ENCODE measurements around the genes SEPTIN4, PRR11, YPEL2 and TUBD1.

- PRO-cap = no peak
- RAMPAGE, long total RNA, 4 experiments = no peak in any of the 4 experiments
Observed at GRCh38 chr17:58249302-58250113, 11.1 kb downstream of the LPO start.

- PRO-cap = no peak
- RAMPAGE, long total RNA, 4 experiments = no peak in any of the 4 experiments
Observed at GRCh38 chr17:58488630-58489152, 483 bp upstream of the HSF5 start.

- PRO-cap = no peak
- RAMPAGE, long total RNA, 4 experiments = no peak in any of the 4 experiments
Observed at GRCh38 chr17:58544039-58544597, at the start of gene SEPTIN4. SEPTIN4 (minus strand) TSS chr17:58544328.

GRCh38 chr17:58611258-58611474 lies 67.0 kb upstream of the SEPTIN4 start:
- PRO-cap = no peak
- RAMPAGE, long total RNA, 4 experiments = no peak in any of the 4 experiments

DNA sequence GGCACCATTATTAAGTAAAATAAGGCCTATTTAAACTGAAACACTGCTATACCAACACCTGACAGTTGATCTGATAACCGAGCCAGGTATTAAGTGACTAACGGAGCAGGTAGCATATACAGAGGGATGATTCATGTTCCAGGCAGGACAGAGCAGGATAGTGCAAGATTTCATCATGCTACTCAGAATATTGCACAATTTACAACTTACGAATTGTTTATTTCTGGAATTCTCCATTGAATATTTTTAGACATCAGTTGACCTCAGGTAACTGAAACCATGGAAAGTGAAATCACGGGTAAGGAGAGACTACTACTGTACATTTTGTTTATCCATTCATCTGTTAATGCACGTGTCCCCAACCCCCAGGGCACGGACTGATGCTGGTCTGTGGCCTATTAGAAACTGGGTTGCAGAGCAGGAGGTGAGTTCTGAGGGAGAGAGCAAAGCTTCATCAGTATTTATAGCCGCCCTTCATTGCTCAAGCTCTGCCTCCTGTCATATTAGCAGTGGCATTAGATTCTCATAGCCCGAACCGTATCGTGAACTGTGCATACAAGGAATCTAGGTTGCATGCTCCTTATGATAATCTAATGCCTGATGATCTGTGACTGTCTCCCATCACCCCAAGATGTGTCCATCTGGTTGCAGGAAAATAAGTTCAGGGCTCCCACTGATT lies 14.4 kb upstream of the PPM1E start:
- PRO-cap = no peak
- RAMPAGE, long total RNA, 4 experiments = no peak in any of the 4 experiments

DNA sequence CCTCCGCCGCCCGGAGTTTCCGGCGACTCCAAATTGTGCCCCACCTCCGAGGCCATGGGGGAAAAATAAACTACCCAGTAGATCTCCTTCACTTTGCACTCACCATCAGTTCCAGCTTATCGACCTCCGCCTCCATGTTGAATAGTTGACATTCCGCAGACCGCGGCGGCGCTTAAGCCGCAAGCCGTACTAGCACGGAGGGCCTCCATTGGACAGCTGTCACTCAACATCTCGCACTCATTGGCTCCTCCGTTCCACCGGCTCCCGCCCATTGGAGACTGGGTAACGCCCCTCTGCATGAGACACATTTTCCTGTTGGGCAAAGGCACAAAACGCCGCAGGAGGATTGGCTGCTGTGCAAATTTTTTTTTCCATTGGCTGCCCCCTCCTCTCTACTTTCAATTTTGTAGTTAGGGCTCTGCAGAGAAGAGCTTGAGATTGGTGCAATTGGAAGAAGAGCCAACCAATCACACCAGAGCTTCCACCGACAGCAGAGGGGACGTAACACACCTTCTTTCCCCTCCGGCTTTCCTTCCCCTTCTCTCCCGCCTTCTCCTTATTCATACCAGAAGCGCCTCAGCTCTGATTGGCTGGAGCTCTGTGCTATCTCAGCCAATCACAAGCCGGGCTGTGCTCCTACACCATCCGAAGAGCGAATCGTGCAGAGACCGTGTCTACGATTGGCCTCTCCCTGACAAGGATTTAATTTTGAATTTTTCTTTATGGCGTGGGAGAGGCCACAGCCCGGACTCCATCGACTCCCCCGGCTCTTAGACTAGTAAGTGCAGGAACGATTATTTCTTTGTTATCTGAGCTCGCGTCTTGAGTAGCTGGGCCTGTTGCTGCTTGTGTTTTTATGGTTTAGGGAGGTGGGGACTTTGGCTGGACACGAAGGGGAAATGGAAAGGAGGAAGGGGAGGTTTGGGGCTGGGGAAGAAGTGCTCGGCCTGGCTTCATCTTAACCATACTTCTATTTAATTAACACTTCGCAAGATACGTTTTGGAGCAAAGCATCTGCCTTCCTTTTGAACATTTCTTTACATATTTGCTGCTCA lies at the start of gene PRR11:
Gene PRR11, plus strand, starts transcription at position 719 of the 1,055 bp plus-strand sequence.
- PRO-cap = unidirectional peak, minus-strand start at position 147 of the sequence
- RAMPAGE, long total RNA, 4 experiments = start-site peak on the plus strand in 3 of 4 experiments, centred at positions 630 to 721 of the sequence, 6 to 12 reads per replicate; start-site peak on the minus strand in 4 of 4 experiments, centred at positions 148 to 157 of the sequence, 384 to 835 reads per replicate

- PRO-cap = bidirectional peak, plus-strand start at chr17:59331673, minus-strand start at chr17:59331488
- RAMPAGE, long total RNA, 4 experiments = start-site peak on the plus strand in 3 of 4 experiments, at chr17:59331673-59331778 at its widest, 226 to 589 reads per replicate
Observed at GRCh38 chr17:59331234-59332108, at the start of gene YPEL2. YPEL2 (plus strand) TSS chr17:59331655.

GRCh38 chr17:59365251-59365739 lies 33.8 kb downstream of the YPEL2 start:
- PRO-cap = no peak
- RAMPAGE, long total RNA, 4 experiments = no peak in any of the 4 experiments

- PRO-cap = no peak
- RAMPAGE, long total RNA, 4 experiments = no peak in any of the 4 experiments
Observed at GRCh38 chr17:59373457-59374261, 42.2 kb downstream of the YPEL2 start.

DNA sequence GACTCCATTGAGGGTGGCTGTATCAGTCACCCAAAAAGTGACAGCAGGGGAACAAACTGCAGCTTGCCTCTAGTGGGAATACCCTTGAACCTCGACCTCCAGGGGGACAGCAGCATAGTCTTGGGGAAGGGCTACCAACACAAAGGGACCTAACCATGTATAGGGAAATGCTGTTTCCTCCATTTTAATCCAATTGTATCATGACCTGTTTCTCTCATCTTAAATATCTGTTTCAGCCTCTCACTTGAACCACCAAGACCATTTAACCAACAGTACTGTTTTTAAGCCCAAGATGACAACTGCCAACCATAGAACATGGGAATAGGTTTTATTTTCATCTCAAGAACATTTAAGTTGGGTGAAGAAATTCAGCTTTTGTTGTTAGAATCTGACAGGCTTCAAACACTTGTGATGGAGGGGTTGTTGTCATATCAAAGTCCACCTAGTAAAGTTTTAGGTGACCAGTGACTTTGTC lies 10.2 kb downstream of the PTRH2 start:
- PRO-cap = no peak
- RAMPAGE, long total RNA, 4 experiments = no peak in any of the 4 experiments

DNA sequence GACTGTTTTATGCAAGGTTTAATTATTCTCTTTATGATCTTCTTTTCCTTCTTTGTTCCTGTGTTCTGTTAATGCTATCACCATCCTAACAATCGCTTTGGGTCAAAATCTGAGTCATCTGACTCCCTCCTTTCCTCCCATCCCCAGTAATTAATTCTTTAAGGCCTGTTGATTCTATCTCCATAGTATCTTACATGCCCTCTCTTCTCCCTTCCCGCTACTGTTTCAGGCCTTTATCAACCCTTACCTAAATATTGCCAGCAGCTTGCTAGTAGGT lies 76.0 kb downstream of the VMP1 start:
- PRO-cap = no peak
- RAMPAGE, long total RNA, 4 experiments = no peak in any of the 4 experiments

- PRO-cap = no peak
- RAMPAGE, long total RNA, 4 experiments = no peak in any of the 4 experiments
Observed at GRCh38 chr17:59840340-59840560, 52.5 kb downstream of the TUBD1 start.

- PRO-cap = bidirectional peak, plus-strand start at chr17:59893117, minus-strand start at chr17:59892935
- RAMPAGE, long total RNA, 4 experiments = no peak in any of the 4 experiments
Observed at GRCh38 chr17:59892606-59893045, at the start of gene TUBD1. TUBD1 (minus strand) TSS chr17:59892943.

DNA sequence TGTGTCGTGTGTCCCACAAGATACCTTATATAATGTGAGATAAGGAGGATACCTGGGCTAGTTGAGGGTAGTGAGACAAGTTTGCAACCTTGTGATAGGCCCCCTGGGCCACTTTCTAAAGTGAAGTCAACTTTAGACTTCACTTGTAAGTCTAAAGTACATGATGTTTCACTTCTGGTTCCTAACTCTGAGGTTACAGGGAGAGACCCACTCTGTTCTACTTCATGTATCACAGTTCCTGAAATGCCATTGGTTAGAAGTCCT lies 10.7 kb upstream of the HEATR6 start:
- PRO-cap = no peak
- RAMPAGE, long total RNA, 4 experiments = no peak in any of the 4 experiments

DNA sequence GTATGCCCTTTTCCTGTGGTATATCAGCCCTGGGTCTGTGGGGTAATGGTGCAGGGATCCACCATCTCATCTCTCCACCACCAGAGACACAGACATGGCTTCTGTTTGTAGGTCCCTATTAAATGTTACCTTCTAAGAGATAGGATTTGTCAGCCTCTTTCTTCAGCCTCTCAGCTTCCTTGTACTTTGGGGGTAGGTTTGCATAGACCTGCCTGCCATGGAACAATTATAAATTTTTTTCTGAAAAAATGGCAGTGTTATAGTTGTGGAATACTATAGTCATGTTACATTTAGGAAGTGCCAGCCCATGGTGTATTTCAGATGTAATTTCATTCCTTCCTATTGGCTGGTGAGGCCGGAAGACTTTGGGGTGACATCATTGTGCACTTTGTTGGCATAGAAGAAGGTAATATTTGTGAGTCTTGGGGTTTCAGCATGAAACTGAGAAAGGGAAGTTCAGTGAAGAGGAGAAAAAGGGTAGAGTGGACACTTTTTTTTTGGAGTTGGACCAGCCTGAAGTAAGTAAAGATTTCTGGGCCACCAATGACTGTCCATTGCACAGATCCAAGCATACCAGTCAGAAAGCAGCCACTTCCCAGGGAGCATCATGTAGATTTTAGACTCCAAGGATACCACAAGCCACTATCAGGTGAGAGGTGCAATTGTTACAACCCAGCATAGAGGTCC lies 16.0 kb upstream of the HEATR6 start:
- PRO-cap = no peak
- RAMPAGE, long total RNA, 4 experiments = no peak in any of the 4 experiments

DNA sequence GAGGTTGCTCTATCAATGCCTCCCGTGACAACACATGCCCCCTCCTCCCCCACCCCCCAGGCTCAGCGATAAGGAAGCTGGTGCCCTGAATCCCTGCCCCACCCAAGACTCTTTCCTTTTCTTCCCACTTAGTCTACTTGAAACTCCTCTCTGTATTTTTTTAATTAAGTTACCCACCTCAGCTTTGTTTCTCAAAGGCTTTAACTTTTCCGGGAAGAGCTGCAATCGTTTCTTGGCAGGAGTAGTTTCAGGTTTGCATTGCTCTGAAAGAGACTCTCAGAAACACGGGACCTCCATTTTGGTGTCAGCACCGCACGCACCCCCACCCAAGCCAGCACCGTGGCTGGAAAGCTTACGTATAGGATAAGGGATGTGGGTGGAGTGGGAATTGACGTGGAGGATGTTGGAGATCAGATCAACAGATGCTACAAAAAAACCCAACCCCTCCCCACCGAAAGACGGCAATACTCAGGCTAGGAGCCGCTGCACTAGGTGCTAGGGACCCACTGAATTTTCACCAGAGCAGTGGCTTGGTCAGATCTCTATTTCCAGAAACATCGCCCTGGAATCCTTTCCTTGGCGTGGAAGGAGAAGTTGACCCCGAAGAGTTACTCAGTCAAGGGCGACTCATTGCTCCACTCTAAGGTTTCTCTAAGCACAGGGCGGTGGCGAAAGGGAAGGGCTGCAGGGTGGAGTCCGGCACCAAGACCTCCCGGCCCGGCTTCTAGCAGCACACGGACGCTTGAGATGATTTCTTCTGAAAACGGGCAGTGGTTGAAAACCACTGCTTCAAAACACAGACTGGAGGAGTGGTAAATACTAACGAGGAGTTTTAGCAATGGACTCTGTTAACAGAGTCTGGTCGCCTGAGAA lies 15.0 kb upstream of the CA4 start:
- PRO-cap = no peak
- RAMPAGE, long total RNA, 4 experiments = no peak in any of the 4 experiments

DNA sequence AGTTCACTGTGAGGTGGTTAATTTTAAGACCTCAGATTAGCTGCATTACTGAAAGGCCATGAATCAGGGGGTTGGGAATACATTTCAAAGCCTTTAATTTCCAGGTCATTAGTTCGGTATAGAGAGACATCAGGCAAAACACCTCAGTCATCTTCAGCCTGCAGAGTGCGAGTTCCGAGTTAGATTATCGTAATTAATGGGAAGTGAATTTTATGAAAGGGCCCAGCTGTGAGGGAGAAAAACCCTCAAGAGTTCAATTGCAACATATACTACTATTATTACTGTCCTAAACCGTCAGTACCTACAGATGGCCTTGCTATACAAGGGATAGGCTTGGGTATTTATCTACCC lies 2.1 kb upstream of the USP32 start:
- PRO-cap = no peak
- RAMPAGE, long total RNA, 4 experiments = no peak in any of the 4 experiments

DNA sequence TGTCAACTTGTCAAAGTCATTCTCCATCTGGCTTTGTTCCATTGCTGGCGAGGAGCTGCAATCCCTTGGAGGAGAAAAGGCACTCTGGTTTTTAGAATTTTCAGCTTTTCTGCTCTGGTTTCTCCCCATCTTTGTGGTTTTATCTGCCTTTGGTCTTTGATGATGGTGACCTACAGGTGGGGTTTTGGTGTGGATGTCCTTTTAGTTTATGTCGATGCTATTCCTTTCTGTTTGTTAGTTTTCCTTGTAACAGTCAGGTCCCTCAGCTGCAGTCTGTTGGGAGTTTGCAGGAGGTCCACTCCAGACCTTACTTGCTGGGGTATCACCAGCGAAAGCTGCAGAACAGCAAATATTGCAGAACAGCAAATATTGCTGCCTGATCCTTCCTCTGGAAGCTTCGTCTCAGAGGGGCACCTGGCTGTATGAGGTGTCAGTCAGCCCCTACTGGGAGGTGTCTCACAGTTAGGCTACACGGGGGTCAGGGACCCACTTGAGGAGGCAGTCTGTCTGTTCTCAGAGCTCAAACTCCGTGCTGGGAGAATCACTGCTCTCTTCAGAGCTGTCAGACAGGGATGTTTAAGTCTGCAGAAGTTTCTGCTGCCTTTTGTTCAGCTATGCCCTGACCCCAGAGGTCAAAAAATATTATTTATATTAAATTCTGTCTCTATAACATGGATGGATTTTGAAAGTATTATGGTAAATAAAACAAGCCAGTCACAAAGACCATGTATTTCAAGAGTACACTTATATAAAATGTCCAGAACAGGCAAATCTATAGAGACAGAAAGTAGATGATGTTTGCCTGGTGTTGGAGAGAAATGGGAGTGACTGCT lies 38.1 kb downstream of the APPBP2 start:
- PRO-cap = no peak
- RAMPAGE, long total RNA, 4 experiments = no peak in any of the 4 experiments

GRCh38 chr17:61139162-61139730 lies 260.4 kb upstream of the TBX2 start:
- PRO-cap = no peak
- RAMPAGE, long total RNA, 4 experiments = no peak in any of the 4 experiments

DNA sequence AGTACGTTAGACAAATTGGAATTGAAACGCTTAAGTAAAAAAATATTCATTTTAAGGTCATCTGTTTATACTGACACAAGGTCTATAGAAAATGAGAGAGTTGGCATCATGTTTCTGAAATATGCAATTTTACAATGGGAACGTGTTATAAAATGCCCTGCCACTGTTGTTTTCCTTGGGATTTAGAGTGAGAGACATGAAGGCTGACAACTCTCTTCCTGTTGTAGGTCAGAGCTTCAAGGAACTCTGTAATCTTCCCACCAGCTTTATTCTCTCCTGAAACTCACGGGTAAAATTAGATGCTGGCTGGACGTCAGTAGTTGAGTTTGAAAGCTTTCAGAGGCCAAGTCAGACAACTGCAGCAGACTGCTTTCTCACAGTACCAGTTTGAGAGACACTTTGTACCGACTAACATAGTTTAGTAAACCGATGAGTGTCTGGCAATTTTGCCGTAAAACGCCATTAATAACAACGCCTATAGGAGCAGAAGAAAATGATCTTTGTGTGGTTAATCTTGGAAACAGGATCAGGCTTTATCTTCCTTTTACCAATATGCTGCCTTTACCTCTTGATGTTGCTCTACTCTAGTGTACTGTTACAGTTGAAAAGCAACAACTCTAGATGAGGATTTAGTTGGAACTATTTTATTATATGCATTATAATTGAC lies 139.2 kb upstream of the TBX2 start:
- PRO-cap = unidirectional peak, plus-strand start at position 339 of the sequence
- RAMPAGE, long total RNA, 4 experiments = no peak in any of the 4 experiments

All from sigmoid colon (tissue), 4 donors.